Smooth muscle cell (in vitro differentiated cells): ENCODE data around the genes CD151, POLR2L, CHID1, AP2A2 and MUC5AC.

DNA sequence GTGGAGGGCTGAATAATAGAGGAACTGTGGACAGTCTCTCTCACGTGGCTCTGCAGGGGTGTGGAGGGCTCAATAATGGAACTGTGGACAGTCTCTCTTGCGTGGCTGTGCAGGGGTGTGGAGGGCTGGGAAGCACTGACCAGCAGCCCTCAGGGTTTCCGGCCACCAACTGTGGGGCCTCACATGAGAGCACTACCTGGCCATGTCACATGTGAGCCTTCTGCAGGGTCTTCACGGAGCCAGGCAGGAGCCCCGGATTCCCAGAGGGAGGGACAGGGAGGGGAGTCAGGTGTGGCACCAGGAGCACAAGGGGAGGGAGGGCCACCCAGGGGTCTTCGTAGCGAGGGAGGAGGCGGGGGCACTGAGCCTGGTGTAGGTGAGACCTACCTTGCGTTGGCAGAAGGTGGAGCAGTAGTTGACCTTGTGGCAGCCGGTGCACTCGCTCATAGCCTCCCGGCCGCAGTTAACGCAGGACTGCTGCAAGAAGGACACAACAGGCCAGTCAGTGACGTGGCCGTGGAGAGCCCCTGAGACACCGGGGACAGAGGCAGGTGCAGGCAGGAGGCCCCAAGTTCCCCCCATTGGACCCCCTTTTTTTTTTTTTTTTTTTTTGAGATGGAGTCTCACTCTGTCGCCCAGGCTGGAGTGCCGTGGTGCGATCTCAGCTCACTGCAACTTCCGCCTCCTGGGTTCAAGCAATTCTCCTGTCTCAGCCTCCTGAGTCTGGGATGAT, 16.7 kb downstream of the DRD4 start:
- RAMPAGE, long total RNA: no peak

- RAMPAGE, long total RNA: no peak
Measured at GRCh38 chr11:720323-721630, 14.7 kb downstream of the EPS8L2 start.

GRCh38 chr11:726207-726890, 20.3 kb downstream of the EPS8L2 start:
- RAMPAGE, long total RNA: no peak

GRCh38 chr11:747534-747944, 275 bp downstream of the TALDO1 start:
- RAMPAGE, long total RNA: no peak

DNA sequence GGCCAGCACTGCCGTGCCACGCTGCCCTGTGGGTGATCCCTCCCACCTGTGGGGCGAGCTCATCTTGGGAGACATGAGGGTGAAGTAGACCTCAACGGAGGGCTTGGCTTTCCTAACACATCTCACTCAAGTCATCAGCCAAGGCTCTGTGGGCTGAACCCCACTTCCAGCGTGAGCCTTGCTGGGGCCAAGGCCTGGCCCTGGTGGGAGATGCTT, 13.4 kb downstream of the GATD1 start:
- RAMPAGE, long total RNA: no peak

GRCh38 chr11:795892-796620, 2.0 kb downstream of the SLC25A22 start:
- RAMPAGE, long total RNA: no peak

DNA sequence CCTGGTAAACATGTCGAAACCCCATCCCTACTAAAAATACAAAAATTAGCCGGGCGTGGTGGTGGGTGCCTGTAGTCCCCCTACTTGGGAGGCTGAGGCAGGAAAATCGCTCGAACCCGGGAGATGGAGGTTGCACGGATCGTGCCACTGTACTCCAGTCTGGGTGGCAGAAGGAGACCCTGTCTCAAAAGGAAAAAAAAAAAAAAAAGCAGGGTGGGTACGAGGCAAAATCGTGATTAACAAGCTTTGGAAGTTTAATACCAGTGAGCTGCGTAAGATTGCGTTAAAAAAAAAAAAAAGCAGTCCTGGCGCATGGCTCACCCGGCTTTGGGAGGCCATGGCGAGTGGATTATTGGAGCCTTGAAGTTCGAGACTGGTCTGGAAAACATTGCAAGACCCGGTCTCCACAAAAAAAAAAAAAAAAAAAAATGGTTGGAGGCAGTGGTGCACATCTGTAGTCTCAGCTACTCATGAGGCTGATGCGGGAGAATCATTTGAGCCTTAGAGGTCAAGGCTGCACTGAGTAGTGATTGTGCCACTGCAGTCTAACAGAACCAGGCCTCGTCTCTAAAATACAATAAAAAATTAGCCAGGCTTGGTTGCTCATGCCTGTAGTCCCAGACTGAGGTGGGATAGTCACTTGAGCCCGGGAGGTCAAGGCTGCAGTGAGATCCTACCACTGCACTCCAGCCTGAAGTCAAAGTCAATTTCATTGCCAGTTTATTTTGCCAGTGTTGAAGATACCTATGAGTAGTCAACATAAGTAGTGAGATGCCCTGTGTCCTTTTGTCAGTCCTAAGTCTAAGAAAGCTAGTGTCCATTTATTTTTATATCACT, 1.1 kb downstream of the RPLP2 start:
- RAMPAGE, long total RNA: no peak

DNA sequence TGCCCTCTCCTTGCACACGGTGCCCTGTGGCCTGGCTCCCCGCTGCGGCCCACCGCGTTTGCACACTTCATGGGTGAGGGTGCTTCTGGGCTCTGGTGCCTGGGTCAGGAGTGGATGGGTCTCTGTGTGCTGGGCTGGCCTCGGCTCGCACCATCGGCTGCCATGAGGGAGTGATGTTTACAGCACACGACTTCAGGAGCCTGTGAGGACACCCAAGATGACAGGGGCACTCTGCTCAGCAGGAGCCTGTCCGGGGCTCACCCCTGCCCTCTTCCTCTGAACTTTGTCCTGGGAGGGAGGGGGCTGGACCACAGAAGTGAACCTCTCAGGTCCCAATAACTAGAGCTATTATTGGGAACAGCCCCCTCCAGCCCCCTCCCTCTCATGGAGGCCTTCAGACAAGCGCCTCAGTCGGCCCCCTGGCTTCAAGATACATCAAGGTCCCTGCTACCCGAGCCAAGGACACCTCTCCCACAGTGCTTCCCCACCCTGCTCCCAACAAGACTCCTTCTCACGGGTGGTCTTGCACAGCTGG, 1.8 kb downstream of the PNPLA2 start:
- RAMPAGE, long total RNA: no peak

- RAMPAGE, long total RNA: no peak
Measured at GRCh38 chr11:821067-821872, 2.6 kb downstream of the PNPLA2 start.

GRCh38 chr11:821873-822899, 3.5 kb downstream of the PNPLA2 start:
- RAMPAGE, long total RNA: no peak

GRCh38 chr11:832410-833307, at the start of gene CD151:
Gene CD151 (plus strand): TSS chr11:832952.
- RAMPAGE, long total RNA: start-site peak on the plus strand at chr11:832963-833012, 759 and 465 reads in 2 replicates

GRCh38 chr11:842361-842623, at the start of gene POLR2L:
Gene POLR2L (minus strand): TSS chr11:842529.
- RAMPAGE, long total RNA: start-site peak on the minus strand at chr11:842502-842563, 1,419 and 1,005 reads in 2 replicates

GRCh38 chr11:844591-845145, 2.0 kb downstream of the TSPAN4 start:
- RAMPAGE, long total RNA: no peak

GRCh38 chr11:910695-910947, at the start of gene CHID1:
Gene CHID1 (minus strand): TSS chr11:910810.
- RAMPAGE, long total RNA: start-site peak on the minus strand at chr11:910792-910821, 76 and 111 reads in 2 replicates

DNA sequence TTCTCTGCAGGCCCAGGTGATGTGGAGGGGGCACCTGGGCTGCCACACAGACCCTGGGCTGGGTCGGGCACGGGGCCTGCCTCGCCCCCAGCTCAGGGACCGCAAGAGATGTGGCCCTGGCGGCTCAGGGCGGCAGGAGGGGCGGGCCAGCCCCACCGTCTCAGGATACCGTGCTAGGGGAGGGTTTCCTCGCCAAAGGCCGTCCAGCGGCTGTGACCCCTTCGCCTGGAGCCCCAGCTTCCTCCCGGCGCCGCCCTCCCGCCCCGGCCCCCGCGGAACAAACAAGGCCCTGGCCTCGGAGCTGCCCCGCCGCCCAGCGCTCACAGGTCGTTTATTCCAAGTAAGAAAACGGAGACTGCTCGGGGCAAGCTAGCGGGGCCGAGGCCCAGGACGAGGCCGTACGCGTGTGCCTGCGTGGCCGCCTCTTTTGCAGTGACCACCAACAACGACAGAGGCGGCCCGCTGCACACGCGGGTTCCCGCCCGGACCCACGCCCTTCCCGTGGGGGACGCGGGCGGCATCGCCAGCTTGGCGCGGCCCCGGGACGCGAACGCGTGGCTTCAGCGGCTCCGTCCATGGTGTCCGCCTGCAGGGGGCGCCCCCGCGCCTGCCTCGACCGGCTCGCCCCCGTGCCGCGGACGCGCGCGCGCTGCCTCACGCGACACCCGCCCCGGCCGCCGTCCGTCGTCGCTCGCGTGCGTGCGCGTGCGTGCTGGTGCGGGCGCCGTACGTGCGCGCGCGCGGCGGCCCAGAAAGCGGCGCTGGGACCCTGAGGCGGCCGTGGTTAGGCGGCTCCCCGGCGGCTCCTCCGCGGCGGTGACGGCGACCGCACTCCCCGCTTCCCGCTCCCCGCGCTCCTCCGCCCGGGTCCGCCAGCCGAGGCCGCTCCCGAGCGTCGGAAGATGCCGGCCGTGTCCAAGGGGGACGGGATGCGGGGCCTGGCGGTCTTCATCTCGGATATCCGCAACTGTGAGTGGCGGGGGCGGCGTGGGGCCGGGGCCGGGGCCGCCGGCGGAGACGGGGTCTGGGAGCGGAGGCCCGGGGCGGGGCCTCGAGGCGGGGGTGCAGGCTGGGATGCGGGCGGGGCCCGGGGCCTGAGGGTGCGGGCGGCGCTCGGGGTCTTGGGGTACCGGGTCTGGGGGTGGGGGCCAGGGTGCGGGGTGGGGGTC, at the start of gene AP2A2:
TSS of gene AP2A2 (plus strand) at position 751 of the 1,169 bp plus-strand sequence.
- RAMPAGE, long total RNA: start-site peak on the plus strand centred at position 802 of the sequence, 29 bp wide, 69 and 55 reads in 2 replicates

DNA sequence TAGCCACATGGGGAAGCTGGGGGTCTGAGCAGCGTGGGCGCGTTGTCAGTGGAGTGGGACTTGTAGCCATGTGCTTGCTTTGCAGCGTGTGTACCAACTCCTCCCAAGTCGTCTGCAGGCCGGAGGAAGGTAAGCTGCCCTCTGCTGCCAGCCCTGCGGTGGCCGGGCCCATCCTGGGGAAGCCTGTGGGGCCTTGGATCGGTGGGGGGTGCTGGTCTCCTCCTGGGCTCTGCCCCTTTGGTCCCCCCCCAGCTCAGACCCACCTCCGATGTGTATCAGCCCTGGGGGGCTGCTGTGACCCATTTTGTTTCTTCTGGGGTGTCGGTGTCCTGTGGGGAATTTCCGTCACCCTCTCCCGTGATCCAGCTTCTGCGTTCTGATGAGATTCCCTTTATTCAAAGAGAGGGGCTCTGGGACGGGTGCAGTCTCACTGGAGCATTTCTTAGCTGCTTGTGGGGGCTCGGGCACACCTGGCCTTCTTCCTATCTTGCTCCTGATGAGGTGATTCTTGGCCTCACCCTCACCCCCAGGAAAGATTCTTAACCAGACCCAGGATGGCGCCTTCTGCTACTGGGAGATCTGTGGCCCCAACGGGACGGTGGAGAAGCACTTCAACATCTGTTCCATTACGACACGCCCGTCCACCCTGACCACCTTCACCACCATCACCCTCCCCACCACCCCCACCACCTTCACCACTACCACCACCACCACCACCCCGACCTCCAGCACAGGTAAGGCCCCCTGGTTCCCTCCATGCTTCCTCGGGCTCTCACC, 56.0 kb upstream of the MUC6 start:
- RAMPAGE, long total RNA: no peak

GRCh38 chr11:1157375-1158280, at the start of gene MUC5AC:
Gene MUC5AC (plus strand): TSS chr11:1157953.
- RAMPAGE, long total RNA: no peak

GRCh38 chr11:1445399-1445780, 41.2 kb downstream of the MOB2 start:
- RAMPAGE, long total RNA: no peak

GRCh38 chr11:1472742-1473131, 13.8 kb downstream of the MOB2 start:
- RAMPAGE, long total RNA: no peak

GRCh38 chr11:1513324-1514218, 27.0 kb upstream of the MOB2 start:
- RAMPAGE, long total RNA: no peak